Bile duct (tissue), 1 donor: ENCODE results near the gene IL20RA.

DNA sequence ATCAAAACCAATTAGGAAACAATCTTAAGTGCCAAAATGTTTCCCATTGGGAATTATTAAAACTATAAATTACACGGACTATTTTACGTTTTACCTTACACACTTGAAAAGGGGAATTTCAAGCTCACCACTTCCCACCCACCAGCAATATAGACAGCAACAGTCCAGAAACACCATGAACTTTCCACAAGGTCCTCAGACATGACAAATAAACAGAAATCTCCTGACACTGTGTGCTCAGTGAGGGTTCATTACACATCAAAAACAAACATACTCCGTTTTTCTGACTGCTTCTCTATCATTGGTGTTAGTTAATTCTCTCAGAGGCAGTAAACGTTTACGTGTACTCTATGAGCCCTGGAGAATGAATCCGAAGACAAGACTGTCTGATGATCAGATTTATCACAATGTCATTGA, 86.2 kb downstream of the ALDH8A1 start:
- PRO-cap = no peak

DNA sequence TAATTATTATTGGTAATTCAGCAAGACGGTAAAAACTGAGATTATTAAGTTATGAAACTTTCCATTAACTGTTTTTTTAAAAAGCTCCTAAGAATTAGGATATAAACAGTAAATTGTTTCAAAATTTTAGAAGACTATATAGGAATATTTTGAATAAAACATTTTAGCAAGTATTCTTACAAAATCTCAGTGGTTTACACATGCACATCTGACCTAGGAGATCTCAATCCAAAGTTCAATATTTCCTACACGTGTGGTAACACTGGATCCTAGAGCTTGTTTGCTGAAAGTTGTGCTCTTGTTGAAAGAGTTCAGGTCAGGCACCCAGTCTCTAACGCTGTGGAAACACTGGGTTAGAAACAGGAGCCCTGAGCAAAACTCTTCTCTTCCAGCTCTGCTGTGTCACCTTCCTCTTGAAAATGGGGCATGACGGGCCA, 58.6 kb upstream of the MYB start:
- PRO-cap = no peak

- PRO-cap = no peak
These were observed 31.6 kb downstream of the AHI1 start for GRCh38 chr6:135465904-135466408.

DNA sequence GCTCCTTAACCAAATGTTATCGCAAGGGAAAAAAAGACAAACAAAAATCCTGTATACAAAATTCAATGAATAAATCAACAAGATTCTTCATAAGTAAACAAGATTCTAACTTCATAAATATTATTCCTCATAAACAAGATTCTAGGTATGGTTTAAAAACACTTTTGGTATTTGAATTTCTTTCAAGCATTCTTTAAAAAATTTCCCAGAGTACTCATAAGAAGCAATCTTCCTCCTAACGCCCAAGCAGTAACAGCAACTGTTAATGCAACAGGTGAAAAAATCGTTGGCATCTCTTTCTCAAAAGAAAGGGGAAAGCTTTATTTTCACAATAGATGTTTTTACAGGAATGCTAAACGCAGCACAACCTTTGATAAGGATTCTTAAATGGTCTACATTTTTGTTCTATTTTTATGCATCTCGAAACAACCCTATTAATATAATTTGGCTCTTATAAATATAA, 796 bp downstream of the AHI1 start:
- PRO-cap = no peak

- PRO-cap = no peak
These were observed 71.2 kb upstream of the BCLAF1 start for GRCh38 chr6:136360802-136361387.

DNA sequence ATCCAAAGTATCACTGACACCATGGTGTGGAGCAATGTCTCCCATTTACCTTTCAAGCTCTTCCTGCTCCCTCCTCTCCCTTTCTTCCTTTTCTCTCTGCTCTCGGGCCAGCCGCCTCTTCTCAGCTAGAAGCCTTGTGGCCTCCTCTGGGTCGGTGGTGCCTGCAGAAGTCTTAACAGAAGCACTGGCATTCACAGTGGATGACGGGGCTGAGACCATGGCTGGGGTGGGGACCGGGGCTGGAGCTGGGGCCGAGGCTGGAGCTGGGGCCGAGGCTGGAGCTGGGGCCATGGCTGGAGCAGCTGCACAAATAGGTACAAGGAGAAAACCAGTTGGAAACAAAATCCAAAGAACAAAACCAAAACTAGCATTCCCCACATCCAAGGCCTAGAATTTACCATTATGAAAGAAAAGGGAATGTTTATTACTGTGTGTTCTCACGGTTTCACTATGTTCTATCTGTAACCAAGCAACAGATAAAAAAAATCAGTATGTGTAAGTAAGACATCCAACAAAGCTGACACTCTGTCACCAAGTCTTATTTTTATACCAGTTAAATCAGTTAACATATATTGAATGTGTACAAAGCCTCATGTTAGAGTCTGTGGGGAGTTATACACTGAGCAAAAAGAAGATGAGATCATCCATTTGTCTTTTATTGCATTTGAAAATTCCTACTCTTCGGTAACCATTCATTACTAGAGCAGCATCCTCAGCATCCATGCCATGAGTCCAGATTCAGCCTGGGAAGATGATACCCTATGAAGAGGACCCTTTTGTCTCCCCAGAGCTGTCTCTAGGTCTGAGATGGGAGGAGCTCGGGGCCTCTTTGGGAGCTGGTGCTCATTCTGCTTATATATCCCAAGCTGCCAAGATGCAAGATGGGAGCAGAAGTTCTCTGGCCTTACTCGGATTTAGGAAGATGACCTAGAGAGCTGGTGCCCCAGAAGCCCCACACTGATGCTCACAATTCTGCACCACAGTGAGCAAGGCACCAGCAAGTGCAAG, 73.1 kb upstream of the BCLAF1 start:
- PRO-cap = no peak

DNA sequence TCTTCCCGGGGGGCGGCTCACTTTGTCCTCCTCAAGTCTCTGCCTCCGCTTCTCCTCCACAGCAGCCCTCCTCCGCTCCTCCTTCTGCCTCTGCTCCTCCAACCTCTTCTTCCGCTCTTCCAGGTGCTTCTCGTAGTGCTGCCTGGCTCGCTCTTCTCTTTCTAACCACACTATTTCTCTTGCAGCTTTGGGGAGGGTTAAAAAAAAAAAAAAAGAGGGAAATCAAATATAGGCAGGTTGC, 99.6 kb upstream of the BCLAF1 start:
- PRO-cap = no peak

DNA sequence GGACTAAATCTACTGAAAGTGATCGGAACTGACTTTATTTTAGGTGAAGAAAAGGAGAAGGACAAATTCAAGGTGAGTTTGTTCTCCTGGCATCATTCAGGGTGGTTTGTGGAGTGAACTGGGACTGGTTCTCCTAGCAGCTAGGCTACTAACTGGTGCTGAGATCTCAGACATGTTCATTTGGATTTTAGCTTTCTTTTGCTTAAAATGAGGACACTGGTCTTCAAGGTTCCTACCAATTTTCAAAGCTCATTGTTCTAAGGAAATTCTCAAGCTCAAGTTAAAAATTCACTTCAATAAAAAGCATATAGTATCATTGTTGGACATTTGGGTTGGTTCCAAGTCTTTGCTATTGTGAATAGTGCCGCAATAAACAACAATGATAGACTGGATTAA, 101.1 kb upstream of the BCLAF1 start:
- PRO-cap = no peak

- PRO-cap = no peak
These were observed 24.0 kb downstream of the MAP7 start for GRCh38 chr6:136525870-136526994.

DNA sequence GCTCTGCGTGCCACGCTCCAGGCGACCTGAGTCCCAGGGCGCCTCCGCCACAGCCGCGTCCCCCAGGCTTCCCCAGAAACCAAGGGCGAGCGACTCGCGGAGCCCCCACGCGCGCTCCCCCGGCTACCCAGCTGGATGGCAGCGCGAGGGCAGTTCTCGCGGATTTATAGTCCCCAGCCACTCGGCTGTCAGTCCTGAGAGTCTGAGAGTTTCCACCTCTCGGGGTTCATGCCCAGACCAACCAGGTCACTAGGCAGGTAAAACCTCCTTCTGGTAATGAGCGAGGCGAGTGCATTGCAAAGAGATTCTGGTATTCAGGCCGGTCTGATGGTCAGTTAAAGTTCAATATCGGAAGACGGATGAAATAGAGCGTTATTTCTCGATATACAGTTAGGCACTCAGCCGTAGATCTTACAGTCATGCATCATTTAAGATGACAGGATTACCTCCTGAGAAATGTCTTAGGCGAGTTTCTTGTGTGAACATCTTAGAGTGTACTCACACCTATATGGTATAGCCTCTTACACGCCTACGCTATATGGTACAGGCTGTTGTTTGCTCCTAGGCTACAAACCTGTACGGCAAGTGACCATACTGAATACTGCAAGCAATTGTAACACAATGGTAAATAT, at the start of gene IL20RA:
TSS of gene IL20RA (minus strand) at position 137 of the 632 bp plus-strand sequence.
- PRO-cap = unidirectional peak, minus-strand start at position 137 of the sequence

DNA sequence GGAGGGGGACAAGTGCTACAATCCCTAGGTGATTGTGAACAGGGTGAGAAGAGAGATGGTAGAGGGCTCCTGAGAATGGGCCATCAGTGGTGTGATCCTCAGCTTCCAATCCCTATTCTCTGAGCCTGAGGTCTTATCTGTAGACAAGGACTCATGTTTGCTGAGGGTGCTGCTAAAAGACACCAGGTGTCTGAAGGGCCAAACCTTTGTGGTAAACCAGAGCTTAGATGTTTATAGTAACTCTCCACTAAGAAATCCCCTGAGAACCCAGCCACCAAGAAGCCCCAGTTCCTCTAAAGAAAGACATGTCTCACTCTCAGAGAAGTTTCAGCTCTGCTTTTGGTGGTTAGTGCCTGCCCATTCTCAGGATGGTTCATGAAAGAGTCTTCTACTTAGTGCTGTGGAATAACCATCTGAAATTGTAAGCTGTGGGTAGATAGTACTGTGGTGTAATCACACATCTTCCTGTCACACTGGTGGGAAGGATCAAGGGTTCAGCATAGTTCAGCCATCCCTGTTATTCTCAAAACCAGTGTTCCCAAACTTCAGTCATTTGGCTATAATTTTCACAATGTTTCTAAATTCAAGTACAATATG, 58.3 kb upstream of the IL20RA start:
- PRO-cap = no peak

GRCh38 chr6:137230589-137231025, 11.4 kb upstream of the IFNGR1 start:
- PRO-cap = no peak

- PRO-cap = no peak
These were observed 164.2 kb upstream of the TNFAIP3 start for GRCh38 chr6:137702829-137703344.

DNA sequence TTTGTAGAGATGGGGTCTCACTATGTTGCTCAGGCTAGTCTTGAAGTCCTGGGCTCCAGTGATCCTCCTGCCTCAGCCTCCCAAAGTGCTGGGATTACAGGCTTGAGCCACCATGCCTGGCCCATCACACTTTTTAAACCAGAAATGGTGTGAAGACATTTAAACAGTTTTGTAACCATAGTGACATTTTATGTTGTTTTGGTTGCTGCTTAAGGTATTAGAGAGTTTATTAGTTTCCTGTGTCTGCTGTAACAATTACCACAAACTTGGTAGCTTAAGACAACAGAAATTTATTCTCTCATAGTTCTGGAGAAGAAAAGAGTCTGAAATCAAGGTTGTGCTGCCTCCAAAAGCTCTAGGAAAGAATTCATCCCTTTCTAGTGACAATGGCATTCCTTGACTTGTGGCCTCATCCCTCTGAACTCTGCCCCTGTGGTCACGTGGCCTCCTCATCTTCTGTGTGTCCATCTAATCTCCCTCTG, 104.6 kb upstream of the TNFAIP3 start:
- PRO-cap = no peak

GRCh38 chr6:137827835-137828521, 39.1 kb upstream of the TNFAIP3 start:
- PRO-cap = no peak

GRCh38 chr6:137975189-137975630, 108.2 kb downstream of the TNFAIP3 start:
- PRO-cap = no peak

- PRO-cap = no peak
These were observed 70.1 kb downstream of the PERP start for GRCh38 chr6:138037047-138037601.

- PRO-cap = no peak
These were observed 5.5 kb downstream of the PERP start for GRCh38 chr6:138101686-138102204.

- PRO-cap = unidirectional peak, plus-strand start at chr6:138105526
These were observed 1.8 kb downstream of the PERP start for GRCh38 chr6:138105351-138105801.

DNA sequence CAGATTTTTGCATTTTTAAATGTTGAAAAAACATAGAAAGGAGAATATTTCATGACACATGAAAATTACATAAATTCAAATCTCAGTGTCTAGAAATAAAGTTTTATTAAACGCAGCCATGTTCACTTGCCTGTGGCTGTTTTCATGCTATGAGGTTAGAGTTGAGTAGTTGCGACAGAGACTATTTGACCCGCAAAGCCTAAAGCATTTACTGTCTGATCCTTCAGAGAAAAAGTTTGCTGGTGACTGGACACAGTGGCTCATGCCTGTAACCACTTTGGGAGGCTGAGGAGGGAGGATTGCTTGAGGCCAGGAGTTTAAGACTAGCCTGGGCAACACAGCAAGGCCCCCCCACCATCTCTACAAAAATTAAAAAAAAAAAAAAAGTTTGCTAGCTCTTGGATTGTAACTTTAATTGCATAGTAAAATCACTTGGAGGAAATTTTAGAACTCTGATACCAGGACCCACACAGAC, 9.2 kb downstream of the SMIM28 start:
- PRO-cap = no peak